NALM6 (cell line): ENCODE measurements around a stretch of chr6.

DNA sequence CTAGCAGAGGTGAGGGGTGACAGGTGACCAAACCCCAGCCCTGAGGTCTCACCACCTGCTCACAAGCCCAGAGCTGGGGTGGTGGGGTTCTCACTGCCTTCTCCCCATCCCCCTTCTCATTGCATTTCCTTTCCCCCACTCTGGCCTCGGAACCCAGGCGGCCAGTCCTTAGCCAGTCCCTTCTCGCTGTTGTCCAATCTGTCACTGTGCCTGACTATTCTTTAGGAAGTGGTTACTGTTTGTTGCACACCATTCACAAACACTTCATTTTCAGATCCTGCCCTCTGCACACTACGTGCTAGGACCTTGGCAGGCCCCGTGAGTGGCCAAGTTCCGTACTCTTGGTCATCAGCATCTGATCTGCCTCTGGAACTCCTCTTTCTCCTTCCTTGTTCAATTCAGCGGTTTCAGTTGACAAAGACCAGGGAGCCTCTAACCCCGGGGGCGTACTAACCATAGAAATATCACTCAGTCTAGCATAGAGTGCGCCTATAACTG is 137.2 kb downstream of the LY86 start:
- PRO-cap: no peak

DNA sequence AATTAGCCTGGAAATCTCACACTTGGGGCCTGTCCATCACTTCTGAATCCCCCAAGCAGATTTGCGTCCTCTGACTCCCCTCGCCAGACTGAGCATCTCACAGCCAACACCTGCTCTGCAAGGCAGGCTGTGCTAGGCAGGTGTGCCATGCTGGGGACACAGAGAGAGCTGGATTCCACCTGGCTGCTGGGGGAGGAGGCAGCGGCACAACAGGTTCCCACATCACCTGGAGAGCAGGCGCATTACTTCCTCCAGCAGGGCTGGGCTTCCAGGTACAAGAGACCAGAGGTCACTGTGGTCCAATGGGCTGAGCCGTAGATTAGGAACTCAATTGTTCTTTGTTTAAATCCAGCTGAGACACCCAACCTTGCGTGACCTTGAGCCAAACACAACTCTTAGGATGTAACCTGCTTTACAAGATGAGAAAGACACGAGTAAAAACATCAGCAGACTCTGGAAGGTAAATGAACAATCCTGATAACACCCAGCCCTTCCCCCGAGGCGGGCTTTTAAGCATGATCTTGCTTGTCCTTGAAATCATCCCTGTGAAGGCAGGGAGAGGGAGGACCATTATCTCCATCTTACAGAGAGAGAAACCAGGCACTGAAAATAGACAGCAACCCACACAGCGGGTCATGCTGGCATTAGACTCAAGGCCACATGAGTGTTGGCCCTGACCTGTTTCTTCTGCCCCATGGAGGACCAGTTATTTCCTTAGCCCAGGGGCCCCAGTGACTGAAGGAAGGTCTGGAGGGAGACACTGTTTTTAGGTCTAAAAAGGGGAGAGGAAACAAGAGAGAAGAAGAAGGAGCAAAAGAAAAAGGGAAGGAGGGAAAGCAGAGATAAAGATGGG is 216.5 kb upstream of the RREB1 start:
- PRO-cap: no peak

DNA sequence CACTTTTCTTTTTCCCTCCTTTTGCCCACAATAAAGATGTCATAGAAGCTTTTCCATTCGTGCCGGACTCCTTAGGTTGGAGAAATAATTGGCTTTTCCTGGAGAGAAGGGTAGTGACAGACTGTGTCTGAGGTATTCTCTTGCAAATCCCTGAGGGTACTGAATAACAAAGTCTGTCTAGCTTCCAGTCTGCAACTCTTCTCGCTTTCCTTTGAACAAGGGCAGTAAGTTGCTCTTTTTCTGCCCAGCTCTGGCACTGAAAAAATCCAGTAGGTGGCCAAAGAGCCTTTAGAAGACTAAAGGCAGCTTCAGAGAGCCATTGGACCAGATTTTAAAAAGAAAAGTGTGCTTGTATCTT is 20.7 kb upstream of the RREB1 start:
- PRO-cap: unidirectional peak, minus-strand start at position 161 of the sequence

DNA sequence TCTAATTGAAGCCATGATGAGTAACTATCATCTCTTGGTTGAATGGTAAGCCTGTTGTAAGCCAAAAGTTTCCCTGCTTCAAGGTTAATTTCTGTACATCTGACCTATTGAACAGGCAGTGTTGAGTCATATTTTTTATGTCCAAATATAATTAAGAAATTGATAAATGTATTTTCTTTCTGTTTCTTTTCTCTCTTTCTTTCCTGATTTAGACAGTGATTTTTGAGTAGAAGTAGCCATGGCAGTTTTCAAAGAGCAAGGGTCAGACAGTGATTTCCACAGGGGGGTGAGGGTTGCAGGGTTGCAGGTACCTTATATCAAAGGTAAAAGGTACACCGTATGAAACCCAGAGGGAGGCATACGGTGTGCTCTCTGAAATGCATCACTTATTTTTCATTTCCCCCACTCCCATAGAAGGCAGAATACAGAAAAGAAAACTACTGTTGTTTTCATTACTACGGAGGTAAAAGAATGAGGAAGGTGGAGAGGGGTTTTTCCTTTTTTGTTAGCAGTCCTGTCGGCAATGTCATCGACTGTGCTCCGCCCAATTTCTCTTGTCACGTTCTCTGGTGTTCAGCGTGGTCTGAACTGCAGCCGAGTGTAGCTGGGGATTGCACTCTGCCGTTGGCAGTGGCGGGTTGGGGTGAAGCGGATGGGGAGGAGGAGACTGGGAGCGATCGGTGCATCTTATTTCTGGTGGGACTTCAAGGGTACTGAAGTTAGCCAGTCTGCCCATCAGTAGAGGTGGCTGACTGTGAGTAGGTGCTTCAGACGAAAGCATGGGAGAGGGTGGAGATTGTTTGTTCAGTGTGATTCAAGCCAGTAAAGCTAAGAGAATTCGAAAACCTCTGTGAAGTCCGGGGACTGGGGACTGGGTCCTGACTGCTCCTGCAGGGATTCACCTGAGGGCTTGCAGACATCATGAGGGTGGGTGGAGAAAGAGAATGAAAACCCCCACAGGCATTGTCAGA is 4.8 kb downstream of the RREB1 start:
- PRO-cap: no peak

- PRO-cap: no peak
Measured at GRCh38 chr6:7126629-7127259, 19.0 kb downstream of the RREB1 start.

DNA sequence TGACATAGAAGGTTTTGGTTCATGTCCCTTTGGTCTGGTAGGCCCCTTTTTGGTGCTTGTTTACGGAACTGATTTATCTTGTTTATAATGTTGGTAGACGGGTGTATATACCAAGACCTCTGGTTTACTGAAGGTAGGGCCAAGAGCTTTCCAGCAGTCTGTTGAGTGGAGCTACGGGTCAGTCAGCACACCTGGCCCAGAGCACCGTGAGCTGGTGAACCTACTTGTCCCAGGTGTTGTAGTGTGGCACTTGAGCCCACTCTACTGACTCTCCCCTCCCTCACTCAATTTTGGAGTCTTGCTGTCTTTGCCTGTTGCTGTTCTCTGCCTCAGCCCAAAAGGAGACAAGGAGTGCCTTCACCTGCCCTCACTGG is 22.0 kb downstream of the RREB1 start:
- PRO-cap: no peak

GRCh38 chr6:7142911-7144059 is 35.5 kb downstream of the RREB1 start:
- PRO-cap: no peak

DNA sequence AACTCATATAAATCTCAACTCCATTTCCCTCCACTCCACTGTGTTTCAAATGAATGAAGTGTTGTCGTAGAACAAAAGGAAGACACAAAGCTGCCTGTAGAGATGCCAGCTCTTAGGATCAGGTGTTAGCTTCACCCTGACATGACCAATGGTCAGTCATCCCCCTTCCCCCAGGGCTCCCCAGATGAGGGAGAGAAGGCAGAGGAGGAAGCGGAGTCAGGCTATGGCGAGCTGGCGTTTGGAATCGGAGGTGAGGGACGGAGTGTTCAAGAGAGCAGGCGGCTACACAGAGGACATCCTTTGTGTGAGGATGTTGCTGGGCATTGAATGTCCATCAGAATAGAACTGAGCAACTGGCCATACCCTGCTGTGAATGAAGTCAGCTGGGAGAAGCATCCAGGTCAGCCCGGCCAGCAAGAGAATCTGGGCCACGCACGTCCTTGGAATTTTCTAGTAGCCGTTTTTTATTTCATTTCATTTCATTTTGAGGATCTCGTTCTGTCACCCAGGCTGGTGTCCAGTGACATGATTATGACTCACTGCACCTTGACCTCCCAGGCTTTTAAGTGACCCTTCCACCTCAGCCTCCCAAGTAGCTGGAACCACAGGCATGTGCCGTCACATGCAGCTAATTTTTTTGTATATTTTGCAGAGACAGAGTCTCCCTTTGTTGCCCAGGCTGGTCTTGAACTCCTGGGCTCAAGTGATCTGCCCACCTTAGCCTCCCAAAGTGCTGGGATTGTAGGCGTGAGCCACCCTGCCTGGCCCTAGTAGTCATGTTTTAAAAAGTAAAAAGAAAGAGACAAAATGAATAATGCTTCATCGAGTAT is 97.9 kb downstream of the SSR1 start:
- PRO-cap: no peak

- PRO-cap: no peak
Measured at GRCh38 chr6:7215703-7216361, 97.2 kb downstream of the SSR1 start.

GRCh38 chr6:7314863-7316051 is 2.3 kb upstream of the SSR1 start:
- PRO-cap: unidirectional peak, minus-strand start at chr6:7315640

DNA sequence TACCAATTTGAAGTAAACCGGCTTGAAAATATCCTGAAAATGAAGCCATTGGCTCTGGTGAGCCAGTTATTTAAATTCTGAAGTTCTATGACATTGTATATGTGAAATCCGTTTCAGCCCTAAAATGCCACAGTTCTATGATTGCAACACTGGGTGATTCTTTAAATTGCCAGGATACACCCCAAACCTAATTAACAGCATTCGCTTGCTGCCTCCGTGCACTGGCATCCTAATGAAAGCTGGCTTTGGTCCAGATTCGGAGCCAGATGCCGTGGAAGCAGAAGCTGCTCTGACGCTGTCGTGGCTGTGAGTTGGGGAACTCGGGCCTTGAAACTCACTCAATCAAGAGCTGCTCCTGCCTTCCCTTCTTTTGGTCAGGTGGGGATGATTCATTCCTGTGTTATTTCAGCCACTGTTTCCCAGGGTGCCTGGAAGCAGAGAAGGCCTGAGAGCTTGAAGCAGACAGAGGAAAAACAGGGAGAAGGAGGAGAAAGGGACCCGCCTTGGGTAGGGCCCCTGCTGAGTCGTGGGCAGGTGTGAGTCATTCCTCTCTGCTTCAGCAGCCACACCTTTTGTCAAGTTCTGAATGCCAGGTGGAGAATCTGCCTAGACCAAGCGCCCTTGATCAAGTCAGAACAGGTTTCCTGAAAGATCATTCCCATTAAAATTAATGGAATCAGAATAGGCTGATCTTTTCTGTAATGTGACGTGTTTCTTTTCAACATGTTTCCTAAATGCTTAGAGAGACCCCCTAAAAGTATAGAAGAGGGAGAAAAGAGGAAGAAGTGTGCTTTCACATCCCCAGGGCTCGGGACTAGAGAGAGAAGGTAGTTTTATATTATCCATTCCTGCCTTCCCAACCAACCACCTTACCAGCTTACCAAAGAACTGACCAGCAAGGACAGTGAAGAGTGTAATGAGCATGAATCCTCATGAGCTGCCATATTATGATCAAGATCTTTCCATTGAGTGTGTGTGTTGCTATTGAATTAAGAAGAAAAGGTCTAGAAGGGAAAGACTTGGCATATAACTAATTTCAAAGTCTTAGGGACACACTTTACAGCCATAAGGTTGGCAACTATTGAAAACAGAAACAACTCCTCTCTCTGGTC is 36.0 kb upstream of the DSP start:
- PRO-cap: no peak

DNA sequence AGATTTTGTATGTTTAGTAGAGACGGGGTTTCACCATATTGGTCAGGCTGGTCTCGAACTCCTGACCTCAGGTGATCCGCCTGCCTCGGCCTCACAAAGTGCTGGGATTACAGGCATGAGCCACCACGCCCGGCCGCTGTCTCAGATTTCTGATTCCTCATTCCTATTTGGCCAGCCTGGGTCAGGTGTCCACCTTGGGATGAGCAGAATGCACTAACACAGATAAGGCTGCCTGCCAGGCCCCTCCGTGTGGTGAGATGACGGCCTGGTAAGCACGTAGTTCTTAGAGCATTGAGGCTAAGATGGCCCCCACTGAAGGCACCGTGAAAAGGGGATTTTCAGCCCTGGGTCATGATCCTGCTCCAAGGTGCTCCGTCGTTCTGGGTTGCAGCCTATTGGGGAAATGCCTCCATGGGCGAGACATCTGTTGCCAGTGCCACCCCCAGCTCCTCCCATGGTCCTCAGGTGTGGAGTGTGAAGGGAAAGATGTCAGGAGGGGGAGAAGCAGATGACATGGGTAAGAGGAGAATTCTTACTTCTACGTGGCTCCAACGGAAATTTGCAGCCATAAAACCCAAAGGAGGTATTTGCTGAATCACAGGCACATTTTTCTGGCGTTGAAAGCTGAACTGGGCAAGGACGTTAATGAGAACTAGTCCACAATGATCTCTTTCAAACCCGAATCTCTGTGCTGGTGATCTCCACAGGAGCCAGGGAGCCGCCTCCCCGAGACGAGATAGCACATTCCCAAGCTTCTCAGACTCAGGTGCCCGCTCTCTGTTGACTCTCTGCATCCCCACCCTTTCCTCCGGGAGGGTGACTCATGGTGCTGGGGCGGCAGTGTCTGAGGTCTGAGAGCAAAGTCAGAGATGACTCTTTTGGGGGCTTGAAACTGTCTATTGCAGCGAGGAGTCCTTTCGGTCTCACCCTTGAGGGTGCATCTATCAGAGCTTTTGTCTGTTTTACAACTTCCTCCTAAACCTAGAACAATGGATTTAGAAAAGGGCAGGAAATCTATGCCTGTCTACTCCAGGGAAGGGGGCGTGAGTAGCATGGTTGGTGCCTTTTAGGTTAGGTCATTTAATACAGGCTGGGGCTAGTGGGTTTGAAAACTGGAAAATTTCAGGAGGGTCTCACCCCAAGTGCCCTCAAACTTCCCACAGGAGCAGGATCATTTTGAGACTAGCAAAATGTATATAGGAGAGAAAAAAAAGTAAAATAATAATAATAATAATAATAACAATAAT is 33.9 kb upstream of the BMP6 start:
- PRO-cap: no peak

- PRO-cap: no peak
Measured at GRCh38 chr6:7723471-7724074, 2.3 kb upstream of the BMP6 start.

- PRO-cap: no peak
Measured at GRCh38 chr6:7726352-7727100, 627 bp downstream of the BMP6 start.

DNA sequence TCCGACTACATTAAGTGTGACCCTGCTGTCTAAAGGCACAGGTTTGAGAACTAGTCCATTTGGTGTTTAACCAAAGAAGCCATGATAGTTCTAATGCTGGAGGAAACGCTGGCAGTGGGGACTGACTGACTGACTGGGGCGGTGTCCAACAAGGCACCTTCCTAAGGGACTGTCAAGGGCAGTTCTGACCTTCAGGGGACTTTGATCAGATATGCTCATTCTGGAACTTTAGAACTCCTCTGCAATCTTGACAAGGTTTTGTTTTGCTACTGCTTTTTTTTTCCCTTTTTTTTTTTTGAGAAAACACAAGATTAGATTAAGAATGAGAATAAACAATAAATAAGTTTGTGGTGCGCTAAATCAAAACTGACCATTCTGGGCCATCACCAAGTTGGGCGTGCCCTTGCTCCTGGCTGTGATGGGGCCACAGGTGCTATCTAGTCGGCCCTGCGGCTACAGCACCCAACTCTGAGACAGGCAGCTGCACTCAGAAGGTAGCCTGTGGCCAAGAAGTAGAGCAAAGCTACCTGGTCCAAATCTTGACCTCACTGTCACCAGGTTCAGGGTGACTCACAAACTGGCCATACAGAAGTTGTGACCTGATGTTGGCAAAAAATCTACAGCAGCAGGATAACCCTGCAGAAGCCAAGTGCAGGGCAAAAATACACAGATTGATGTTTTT is 3.6 kb downstream of the TXNDC5 start:
- PRO-cap: no peak

- PRO-cap: no peak
Measured at GRCh38 chr6:8676665-8676983, 241.3 kb upstream of the SLC35B3 start.

GRCh38 chr6:9456166-9456976 is 958.5 kb downstream of the TFAP2A start:
- PRO-cap: no peak

GRCh38 chr6:9760538-9760737 is 654.4 kb downstream of the TFAP2A start:
- PRO-cap: no peak

GRCh38 chr6:10205842-10206221 is 209.0 kb downstream of the TFAP2A start:
- PRO-cap: no peak

DNA sequence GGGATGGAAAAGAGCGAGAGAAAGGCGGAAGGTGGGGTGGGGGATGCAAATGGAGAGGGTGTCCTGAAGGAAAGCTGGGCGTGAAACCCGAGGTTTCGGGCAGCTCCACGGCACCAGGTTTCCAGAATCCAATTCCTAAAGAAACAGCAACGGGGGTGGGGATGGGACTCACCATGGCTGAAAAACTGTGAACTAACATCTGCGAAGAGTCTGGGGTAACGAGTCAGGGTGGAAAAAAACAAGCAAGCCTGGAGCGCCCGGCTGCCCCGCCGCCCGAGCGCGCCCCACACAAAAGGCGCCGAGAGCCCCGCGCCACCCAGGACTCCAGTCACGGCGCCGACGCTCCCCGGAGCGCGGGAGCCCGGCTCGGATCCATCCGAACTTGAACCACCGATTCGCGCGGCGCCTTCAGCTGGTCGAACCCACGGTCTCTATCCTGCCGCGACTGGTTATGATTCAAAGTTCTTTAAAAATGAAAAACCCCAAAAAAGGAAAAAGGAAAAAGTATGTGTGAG is 3.4 kb downstream of the TFAP2A start:
- PRO-cap: no peak